Frontal cortex (tissue), 2 donors: ENCODE measurements around a stretch of chr4.

GRCh38 chr4:133886547-133886989 is 315.0 kb downstream of the PABPC4L start:
- RAMPAGE, long total RNA = no peak

DNA sequence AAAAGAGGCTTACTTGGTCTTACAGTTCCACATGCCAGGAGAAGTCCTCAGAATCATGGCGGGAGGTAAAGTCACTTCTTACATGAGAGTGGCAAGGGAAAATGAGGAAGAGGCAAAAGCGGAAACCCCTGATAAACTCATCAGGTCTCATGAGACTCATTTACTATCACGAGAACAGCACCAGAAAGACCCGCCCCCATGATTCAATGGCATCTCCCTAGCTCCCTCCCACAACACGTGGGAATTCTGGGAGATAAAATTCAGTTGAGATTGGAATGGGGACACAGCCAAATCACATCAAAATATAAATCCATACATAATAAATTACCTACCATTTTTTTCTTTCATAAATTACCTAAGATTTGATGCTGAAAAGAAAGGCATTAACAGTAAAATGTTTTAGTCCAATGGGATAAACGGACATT is 611.0 kb downstream of the PCDH18 start:
- RAMPAGE, long total RNA = no peak

DNA sequence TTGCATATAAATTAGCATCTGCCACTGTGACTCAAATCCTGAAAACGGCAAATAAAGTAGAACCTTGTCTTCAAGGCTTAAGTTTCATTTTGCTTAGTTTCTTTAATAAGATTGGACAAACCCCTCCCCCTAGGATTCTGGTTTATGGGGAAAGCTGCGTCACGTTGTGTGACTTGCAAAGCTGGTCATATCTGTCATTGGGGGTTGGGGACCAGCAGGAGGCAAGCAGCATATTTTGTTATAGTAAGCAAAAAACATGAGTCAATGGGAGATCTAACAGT is 407.3 kb downstream of the PCDH18 start:
- RAMPAGE, long total RNA = no peak

DNA sequence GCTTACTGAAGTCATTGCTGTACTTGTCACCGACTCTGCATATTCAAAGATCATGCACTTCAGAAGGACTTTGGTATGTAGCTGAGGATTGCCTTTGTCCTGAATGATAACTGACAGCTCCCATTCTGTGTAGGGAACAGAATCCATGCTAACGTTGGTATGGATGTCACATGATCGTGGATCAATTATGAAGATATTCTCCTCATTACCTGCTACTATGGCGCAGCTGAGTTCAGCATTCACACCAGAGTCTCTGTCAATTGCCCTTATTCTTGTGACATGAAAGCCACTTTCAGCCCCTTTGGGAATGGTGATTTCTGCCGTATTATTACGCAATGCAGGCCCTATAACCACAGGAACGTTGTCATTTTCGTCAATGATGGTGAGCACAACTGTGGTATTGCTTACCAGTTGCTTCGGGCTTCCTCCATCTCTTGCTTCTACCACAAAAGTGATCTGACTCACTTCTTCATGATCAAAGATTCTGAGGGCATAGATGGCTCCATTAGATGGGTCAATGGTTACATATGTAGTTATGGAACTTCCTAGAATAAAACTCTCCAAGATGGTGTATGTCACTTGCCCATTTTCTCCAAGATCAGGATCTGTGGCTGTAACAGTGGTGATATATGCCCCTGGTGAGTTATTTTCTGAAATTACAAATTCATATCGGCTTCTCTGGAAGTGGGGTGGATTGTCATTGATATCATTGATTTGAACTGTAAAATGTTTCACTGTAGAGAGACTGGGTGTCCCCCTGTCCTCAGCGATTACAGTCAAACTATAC is 2.1 kb downstream of the PCDH18 start:
- RAMPAGE, long total RNA = no peak

DNA sequence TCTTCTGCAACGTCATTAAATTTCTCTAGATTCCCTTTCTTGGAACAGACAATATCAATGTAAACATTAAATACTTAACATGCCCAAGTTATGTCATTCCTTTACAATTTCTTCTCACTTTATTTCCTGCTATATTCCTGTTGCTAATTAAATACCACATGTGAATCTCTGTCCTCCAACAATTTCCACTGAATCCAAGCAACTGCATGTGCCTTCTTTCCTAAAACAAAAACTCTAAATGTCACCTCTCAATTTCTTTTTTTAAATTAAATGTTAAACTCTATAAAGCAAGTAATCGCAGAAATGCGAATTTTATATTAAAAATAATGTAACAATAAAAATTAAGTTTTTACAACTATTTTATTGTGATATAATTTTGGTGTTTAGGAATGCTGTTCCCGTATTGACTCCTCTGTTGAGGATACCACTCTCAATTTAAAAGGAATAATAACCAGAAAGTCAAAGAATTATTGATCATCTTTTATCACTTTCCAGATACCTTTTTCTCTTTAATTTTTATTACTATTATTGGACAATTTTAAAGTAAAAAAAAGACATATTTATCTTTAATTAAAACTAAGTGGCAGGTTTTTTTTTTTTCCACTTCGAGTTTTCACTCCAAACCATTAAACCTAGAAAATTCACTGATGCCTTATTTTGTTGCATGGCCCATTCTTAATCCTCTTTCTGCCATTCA is 19.7 kb downstream of the SLC7A11 start:
- RAMPAGE, long total RNA = no peak

DNA sequence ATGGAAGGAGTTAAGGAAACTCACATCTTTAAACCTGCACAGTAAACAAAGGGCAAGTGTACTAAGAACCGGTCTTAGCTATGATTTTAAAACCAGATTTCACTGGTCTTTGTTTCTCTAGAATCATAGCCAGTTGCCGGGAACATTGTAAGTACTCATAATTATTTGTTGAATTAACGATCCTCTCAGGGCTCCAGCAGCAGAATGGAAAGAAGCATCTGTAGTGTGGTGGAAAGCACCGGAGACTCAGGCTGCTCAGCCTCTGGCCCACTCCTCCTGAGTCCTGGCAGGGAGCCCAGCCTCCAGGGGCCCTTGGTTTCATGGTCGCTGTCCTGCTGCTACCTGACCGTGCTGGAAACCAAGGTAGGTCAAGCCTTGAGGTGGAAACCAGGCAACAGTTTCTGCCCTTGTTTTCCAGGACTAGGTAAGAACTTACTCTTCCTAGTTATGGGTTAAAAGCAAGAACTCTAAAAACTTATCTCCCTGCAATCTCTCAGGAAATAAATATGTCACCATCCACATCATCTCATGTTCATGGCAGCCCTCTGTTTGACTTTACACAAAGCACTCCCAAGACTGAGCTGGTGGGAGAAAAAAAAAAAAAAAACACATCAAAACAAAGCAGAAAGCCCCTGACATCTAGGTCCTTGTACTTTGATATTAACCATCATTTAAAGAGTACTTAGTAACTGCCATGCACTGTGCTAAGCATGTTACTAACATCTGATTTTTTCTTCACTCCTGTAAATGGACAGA is 103.0 kb upstream of the NOCT start:
- RAMPAGE, long total RNA = no peak

DNA sequence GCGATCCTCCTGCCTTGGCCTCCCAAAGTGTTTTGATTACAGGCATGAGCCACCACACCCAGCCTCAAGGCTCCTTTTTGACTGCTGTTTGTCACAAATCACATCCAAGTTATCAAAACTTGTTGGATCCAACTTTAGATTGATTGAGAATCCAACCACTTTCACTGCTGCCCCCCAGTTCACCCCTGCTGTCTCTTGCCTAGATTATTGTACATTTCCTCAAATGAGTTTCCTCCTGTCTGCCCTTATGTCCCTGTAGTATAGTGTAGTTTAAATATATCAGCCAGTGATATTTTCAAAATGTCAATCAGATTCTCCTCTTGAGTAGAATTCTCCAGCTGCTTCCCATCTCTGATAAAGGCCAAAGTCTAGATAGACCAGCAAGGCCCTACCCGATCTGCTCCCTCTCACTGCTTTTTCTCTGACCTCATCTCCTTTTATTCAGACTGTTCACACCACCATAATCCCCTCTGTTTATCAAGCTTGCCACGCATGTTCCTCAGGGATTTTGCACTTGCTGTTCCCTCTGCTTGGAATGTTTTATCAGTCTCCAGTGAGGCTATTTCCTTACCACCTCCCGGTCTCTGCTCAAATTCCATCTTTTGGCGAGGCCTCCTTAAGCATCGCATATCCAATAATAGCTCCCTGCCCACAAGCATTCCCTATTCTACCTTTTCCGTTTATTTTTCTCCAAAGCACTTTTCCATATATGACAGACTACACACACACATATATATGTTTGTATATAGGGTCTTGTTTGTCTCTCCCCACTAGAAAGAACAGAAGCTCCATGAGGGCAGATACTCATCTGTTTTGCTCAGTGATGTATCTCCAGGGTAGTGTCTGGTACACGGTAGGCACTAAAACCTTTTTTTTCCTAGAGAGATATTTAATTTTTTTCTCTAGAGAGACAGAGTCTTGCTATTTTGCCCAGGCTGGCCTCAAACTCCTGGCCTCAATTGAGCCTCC is 20.1 kb downstream of the NOCT start:
- RAMPAGE, long total RNA = no peak

DNA sequence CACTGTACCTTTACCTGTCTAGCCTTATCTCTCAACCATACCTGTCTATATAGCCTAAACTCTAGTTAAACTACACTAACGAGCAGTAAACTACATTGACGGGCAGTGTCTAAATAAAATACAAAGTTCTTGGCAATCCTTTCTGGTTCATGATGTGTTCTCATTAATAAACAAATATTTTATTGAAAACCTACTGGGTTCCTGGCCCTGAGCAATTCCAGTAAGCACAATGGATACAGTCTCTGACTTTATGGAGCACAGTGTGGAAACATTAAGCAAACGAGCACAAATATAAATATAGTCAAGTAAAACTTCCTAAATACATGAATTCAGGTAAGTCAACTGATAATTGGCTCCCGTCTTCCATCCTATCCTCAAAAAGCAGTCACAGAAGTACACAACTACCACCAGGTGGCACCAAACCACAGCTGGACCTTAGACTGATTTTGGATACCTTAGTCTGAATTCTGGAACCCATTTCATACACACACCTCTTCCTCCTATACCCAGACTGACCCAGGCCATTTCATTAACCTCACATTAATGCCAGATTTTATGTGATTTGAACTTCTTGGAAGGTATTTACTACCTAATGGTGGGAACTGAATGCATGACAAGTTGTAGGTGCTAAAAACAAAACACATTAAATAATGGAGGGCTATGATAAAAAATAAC is 77.7 kb downstream of the ELF2 start:
- RAMPAGE, long total RNA = no peak

DNA sequence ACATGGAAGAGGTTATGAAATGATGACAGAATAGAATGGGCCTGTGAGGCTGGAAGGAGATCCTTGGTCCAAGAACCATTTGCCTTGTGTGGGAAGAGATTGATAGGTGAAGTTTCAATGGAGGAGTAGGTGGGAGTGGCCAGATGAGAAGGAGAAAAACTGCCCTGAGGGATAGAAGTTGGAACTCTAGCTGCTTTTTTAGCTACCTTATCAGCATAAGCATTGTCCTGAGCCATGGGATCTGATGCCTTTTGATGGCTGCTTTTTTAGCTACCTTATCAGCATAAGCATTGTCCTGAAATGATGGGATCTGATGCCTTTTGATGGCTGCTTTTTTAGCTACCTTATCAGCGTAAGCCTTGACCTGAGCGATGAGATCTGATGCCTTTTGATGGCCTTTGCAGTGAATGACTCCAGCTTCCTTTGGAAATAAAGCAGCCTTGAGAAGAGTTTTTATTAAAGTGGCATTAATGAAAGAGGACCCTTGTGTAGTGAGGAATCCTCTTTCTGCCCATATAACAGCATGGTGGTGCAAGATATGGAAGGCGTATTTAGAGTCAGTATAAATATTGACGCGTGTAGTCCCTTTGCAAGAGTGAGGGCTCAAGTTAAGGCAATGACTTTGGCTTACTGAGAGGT is 17.5 kb downstream of the ELF2 start:
- RAMPAGE, long total RNA = no peak

- RAMPAGE, long total RNA = no peak
Measured at GRCh38 chr4:139164639-139165515, 12.1 kb downstream of the ELF2 start.

- RAMPAGE, long total RNA = no peak
Measured at GRCh38 chr4:139188867-139189576, 12.0 kb upstream of the ELF2 start.

DNA sequence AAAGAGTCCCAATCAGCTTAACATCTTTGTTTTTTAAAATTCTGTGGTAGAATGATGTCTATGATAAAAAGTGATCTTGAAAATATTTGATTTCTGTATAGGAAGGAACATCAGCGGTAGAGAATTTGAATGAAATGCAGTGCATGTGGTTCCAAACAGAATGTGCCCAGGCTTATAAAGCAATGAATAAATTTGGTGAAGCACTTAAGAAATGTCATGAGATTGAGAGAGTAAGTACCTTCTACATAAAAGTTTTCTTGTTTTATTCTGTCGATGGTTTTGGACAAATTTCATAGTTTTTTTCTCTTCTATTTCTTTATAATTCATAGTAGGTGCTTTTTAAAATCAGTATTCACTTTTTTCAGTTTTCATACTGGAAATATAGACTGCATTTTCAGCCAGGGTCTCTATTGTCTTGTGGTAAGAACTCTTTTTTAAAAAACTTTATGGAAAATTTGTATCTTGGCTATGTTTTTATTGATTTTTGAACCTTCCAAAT is 58.2 kb upstream of the NDUFC1 start:
- RAMPAGE, long total RNA = no peak

- RAMPAGE, long total RNA = no peak
Measured at GRCh38 chr4:139457300-139457868, 3.5 kb downstream of the RAB33B start.

DNA sequence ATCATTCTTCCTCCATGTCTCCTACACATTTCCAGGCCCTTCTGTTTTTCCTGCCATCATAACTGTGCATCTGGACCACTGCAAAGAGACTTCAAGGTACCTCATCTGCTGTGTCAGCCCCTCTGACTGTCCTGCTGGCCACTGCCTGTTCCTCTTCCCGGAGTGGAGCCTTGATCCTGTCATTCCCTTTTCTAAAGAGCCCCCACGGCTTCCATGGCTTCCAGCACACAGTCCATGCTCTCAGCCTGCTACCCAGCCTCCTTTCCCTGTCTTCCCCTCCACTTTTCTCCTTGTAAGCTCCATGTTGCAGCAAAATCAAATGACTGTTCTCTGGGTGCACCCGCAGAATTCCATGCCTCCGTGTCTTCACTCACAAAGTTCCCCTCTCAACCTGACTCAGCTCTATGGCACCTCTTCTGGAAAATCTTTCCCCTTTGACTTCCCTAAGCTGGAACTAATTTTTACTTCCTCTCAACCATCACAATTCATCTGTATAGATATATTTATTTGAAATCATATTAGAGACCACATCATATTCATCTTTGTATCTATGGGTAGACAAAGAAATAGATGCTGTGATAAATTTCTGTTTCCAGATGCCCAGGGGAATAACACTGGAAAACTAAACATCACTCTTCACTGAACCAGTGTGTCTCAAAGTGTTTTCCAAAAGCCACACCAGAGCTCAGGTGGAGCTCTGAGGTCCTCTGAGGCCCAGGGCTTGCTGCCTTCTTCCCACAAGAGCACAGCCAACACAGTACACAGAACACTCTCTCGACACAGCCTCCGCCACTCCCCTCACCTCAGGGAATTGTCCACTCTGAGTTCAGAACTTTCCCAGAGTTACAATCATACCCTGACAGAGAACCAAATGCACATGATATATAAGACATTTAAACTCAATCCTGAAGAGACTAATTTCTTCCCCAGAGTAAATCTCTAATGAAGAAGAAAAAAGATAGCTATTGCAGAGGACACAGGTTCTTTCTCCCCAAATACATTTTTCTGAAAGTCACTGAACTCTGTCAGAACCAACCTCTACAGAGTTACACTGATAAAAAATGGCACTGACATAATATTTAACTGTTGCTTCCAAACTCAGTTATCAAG is 3.3 kb downstream of the SETD7 start:
- RAMPAGE, long total RNA = no peak

DNA sequence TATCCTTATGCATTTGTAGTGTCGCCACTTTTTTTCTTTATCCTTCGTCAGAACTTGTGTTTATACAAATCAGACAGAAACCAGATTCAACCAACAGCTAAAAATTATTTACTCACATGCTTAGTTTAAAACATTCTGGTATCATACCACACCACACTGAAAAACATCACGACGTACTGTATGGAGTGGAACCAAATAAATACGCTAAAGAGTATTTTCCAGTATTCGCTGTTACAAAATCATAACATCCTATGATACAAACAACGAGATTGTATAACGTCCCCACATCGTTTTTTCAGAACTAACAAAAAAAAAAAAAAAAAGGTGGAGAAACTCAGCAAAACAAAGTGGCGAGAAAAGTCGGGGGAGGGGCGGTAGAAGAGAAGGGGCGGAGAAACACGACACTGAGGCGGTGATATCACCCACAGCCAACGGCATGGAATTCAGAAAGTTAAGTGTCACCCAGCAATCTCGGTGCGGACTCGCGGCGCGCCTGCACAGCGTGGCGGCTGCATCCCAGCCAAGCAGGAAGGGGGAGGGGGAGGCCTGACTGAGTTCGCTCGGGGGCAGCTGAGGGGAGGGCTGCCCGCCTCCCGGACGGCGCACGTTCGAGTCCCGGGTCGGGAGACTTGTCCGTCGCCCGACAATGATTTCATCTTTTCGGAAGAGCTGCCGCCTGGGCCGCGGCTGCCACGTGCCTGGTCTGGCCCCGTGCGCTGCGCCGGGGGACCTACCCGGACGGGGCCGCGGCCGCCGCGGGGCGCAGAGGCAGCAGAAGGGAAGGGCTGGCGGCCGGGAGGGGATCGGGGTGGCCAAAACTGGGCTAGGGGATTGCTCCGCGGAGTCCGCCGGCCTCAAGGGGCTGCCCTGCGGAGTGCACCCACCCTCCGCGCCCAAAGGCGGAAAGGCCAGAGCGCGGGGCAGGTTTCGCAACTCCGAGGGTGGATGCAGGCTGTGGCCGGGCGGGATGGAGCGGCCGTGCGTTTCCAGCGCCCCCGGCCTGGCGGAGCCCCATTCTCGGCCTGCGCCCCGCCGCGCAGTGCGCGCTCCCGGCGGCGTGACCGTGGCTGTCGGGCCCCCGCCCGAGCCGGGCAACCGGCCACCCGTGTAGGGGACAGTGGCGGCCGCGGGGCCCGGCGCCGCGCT is 769 bp downstream of the SETD7 start:
- RAMPAGE, long total RNA = no peak

GRCh38 chr4:139606602-139607096 is 50.6 kb upstream of the SETD7 start:
- RAMPAGE, long total RNA = no peak

DNA sequence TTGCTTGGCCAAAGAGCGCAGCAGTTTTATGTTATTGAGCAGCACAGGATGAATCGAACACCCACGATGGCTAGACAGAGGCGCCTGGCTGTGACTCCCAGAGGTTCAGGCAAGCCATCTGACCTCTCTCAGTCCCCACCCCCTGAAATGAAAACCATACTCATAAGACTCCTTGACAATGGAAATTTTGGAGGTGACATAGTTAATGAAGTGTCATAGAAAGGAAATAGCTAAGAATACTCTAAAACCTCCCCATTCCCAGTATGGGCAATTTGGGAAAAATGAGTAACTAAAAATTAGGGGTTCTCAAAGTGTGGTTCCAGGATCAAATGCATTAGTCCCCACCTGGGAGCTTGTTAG is 70.7 kb downstream of the MGST2 start:
- RAMPAGE, long total RNA = no peak

GRCh38 chr4:139757915-139758390 is 92.3 kb downstream of the MGST2 start:
- RAMPAGE, long total RNA = no peak

- RAMPAGE, long total RNA = no peak
Measured at GRCh38 chr4:139762434-139763180, 97.0 kb downstream of the MGST2 start.

DNA sequence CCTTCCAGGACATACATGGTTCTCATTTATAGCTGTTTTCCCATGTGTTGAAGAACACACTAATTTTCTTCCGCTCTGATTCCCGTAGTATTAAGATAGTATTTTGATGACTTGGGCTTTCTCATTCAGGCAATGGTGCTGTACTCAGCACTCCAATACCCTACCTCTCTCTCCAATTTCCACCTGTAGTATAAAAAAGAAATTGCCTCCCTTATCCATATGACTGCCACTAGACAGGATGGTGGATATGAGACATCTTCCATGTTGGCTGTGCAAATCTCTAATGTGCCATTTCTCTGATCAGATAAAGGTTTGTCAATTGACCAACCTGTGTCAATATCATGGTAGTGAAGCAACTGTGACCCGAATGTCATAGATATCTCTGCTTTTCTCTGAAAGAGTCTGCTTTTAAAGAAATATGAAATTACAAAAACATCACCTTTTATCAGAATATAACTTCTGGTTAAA is 154.3 kb downstream of the MGST2 start:
- RAMPAGE, long total RNA = no peak